GM23248 (cell line): Measurements from ENCODE around the gene FAM120B.

DNA sequence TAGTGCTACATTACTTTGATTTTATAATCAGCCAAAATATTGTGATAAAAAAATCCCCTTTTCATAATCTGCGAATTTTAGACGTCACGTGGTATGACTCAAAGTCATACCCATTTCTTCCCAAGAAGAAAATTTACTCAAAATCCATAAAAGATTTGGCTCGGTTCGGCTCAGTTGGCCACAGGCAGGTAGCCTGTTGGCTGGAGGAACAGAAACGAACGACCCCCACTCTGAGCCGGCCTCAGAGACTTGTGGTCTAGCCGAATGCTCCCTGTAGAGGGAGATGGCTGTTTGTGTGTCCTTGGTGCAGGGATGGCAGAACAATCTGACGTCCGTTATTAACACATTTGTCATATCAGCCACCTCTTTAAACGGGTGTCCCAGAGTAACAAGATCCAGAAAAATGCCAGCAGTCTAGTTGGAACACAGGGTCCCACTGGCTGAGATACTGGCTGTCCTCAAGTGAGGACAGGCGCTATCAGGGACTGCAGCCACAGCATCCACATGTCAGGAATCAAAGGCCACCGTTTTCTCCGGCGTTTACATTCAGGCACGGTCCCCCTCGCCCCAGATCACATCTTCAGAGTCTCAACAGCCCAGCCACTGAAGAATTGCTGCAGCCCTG, 247.5 kb downstream of the DLL1 start:
- RAMPAGE, long total RNA, result no peak

DNA sequence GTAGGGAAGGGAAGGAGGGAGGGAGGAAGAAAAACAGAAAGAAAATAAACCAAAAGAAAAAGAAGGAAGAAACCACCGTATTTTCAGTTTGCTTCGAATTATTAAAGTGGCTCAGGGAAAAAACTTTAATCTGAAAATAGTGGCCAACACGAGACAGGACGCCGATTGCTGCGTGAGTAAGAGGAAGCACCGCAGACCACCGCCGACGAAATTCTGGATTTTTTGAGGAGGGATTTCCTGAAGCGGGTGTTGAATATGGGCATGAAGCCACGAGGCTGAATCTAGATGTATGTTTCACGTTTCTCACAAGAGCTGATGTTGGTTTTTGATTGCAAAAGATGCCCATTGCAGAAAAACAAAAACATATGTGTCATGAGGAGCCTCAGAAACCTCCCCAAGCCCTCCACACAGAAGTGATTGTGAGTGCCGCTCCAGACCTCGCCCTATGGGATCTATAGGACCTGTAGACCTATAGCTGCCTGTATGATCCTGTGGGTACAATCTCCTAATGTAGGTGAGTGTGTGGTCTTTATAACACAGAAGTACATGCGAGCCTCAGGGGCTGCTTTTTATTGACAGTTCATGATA, 244.1 kb downstream of the DLL1 start:
- RAMPAGE, long total RNA, result no peak

- RAMPAGE, long total RNA, result no peak
Observed at GRCh38 chr6:170085769-170086218, 205.1 kb downstream of the DLL1 start.

DNA sequence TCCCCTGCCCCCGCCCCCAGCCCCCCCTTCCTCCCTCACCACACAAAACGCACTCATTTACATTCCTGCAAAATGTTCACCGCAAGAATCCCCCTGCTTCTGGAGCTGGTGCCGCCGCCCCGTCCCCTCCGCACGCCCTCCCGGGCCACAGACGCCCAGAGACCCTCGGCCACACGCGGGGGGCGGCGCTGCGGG, 156 bp upstream of the DLL1 start:
- RAMPAGE, long total RNA, result no peak

GRCh38 chr6:170296958-170297714, 6.3 kb upstream of the DLL1 start:
- RAMPAGE, long total RNA, result no peak

DNA sequence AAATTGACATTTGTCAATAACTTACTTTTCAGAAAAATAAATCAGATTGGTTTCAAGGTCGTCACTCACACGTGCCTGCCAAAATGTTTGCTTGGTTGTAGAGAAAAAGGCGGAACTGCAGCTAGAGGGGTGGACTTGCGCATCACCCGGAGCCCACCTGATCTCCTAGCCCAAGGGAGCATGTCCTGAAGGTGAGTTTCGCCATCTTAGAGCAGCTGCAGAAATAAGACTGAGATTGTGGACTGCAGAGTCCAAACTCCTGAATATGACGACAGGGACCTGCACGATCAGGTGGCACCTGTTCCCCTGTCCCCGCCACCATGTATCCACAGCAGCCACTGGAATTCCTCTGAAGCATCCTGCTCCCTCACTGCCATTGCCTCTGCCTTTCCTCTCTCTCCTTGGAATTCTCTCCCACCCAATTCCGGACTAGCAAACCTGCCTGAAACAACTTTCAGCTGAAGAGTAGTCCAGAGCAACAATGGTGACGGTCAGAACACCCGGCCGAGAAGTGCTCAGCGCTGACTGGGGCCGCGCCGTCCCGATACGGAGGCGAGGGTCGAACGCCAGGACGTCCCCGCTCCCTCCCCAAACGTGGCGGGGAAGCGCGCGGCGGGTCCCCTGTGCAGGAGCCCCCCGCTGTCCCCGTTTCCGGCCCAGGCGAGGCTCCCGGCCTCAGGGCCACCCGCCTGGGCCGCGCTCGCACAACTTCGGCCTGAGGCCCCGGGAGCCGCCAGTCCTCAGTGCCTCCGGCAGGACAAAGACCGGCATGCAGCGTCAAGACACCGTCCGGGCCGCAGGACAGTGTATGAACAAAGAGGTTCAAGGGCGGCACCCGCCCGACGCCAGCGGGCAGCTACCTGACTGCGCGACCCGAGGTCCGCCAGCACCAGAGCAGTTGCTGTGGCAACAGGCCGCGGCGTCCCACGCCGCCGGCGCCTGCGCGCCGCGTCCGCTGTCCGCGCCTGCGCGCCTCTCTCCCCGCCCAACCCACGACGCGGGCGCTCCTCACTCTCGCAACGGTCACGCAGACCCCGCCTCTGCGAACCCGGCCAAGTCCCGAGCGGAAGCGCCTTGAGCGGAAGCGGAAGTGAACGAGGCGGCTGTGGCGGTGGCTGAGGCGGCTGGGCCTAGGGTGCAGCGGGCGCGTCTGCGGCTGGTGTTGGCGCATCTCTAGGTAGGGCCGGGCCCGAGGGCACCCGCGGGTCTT, at the start of gene FAM120B:
FAM120B (plus strand) TSS at position 1,093 of the 1,210 bp plus-strand sequence.
- RAMPAGE, long total RNA, result no peak

DNA sequence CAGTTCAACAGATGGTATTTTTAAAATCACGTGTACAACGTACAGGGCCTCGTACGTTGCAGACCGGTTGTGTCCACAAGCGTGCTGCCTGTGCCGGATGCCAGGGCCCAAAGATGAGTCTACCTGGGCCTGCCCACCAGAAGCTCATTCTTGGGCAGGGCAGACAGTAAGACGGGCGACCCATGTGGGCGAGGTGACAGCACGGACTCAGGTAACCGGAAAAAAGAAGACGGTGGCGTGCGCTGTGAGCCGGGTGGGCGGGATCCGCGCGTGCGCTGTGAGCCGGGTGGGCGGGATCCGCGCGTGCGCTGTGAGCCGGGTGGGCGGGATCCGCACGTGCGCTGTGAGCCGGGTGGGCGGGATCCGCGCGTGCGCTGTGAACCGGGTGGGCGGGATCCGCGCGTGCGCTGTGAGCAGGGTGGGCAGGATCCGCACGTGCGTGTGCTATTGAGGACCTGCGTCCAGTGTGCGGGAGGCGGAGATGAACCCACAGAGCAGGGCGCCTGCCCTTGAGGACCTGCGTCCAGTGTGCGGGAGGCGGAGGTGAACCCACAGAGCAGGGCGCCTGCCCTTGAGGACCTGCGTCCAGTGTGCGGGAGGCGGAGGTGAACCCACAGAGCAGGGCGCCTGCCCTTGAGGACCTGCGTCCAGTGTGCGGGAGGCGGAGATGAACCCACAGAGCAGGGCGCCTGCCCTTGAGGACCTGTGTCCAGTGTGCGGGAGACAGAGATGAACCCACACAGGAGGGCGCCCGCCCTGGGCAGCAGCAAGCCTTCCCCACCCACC, 114.8 kb downstream of the FAM120B start:
- RAMPAGE, long total RNA, result no peak

GRCh38 chr6:170576501-170577443, 7.7 kb downstream of the PDCD2 start:
- RAMPAGE, long total RNA, result no peak